NB4 (cell line): ENCODE data around the gene SAMHD1.

GRCh38 chr20:36848263-36848807 lies 15.0 kb downstream of the SOGA1 start:
- RRBS: no CpG with 5 or more reads among the region's 4 CpGs

- RRBS: no CpG with 5 or more reads among the region's 6 CpGs
Measured at GRCh38 chr20:36856670-36856972, 6.7 kb downstream of the SOGA1 start.

DNA sequence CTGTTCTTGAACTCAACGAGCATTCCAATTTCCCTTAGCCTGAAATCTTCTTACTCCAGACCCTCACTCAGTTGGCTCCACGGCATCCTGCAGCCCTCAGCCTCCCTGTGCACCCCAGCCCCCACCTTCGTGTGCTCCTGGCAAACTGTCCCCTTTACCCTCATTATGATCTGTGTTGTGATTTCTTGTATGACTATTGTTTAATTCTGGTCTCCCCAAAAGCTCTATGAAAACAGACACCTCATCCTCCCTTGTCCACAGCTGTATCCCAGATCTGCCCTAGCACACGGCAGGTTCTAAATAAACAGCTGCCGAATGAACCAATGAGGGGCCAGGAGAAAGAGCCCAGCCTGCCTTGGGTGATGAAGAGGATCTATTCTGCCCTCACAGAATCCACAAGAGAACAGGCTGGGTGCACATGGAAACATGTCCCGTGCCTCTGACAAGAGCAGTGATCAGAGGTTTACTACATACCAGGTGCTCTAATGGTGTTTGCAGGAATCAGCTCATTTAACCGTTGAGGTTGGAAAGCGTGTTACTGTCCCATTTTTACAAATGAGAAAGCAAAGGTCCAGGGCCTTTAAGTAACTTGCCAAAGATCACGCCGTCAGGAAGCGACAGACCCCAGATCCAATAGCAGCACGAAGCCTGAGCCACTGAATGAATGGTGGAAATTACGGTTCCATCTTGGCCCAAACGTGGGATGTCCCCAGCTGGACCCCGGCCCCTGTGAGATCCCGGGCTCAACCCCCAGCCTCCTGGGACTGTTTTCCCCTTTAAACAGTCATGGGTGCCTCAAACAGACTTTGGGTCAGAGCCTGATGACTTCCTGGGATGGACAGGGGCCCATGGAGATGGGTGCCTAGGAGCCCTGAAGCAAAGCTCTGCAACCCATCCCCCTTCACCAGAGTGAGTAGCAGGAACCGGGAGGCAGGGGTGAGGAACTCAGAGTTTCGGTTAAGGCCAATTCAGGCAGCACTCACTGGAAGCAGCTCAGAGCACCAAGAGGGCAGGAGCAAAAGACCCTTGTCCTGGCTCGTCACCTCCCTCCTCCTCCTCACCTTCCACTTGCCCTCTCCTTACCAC lies 2.8 kb downstream of the SOGA1 start:
- RRBS: no CpG with 5 or more reads among the region's 19 CpGs

DNA sequence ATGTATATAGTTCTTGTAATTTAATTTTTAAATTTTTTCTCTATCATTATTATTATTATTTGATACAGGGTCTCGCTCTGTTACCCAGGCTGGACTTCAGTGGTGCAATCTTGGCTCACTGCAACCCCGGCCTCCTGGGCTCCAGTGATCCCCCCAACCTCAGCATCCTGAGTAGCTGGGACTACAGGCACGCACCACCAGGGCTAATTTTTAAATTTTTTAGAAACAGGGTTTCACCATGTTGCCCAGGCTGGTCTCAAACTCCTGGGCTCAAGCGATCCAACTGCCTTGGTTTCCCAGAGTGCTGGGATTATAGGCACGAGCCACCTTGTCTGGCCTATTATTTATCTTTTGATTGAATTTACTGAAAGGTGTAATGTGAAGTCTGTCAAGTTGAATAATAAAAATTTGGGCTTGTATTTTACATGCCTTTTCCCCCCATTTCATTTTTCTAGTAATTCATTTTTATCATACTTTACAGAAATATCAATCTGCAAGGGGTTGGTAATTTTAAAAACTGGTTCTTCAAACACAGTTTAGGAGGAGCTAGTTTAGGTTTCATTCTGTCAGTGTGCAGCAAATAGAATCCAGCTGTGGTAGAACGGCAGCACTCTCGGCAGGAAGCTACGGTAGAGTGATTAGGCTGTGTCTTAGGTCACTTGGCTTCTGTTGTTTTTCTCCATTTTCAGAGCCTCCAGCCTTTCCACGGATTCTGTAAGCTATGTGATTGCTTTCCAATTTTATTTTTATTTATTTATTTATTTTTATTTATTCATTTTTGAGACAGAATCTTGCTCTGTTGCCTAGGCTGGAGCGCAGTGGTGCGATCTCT lies 32.5 kb downstream of the TLDC2 start:
- RRBS: no CpG with 5 or more reads among the region's 11 CpGs

GRCh38 chr20:36949890-36950523 lies 1.5 kb downstream of the SAMHD1 start:
- RRBS: no CpG with 5 or more reads among the region's 4 CpGs

- RRBS: 1% methylated on average over 35 of the region's 79 CpGs
Measured at GRCh38 chr20:36950980-36951987, at the start of gene SAMHD1. SAMHD1 (minus strand) TSS chr20:36951708.

GRCh38 chr20:37096575-37097199 lies 890 bp upstream of the RBL1 start:
- RRBS: no CpG with 5 or more reads among the region's 11 CpGs

- RRBS: no CpG with 5 or more reads among the region's 8 CpGs
Measured at GRCh38 chr20:37228270-37228737, 33.3 kb downstream of the GHRH start.

- RRBS: no CpG with 5 or more reads among the region's 6 CpGs
Measured at GRCh38 chr20:37228738-37229184, 32.9 kb downstream of the GHRH start.

DNA sequence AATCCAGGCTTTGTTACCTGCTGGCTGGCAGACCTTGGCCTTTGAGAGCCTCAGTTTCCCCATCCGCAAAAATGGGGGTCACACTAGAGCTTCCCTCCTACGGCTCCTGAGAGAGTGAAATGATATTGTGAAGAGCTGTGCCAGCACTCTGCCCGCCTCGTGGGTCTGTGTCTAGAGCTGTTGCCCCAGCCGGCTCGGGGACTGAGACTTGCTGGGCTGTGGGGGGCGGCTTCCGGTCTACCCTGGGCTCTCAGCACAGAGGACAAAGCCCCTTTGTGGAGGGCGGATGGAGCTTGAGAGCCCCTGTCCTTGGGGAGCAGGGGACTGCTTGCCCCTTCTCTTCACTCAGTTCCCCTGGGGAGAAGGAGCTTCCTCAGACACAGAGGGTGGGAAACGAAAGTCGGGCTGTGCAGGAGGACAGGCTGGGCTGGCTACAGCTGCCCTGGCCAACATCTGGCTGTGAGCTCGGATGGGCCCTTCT lies 11.0 kb downstream of the SRC start:
- RRBS: 8% methylated on average over 4 of the region's 12 CpGs

DNA sequence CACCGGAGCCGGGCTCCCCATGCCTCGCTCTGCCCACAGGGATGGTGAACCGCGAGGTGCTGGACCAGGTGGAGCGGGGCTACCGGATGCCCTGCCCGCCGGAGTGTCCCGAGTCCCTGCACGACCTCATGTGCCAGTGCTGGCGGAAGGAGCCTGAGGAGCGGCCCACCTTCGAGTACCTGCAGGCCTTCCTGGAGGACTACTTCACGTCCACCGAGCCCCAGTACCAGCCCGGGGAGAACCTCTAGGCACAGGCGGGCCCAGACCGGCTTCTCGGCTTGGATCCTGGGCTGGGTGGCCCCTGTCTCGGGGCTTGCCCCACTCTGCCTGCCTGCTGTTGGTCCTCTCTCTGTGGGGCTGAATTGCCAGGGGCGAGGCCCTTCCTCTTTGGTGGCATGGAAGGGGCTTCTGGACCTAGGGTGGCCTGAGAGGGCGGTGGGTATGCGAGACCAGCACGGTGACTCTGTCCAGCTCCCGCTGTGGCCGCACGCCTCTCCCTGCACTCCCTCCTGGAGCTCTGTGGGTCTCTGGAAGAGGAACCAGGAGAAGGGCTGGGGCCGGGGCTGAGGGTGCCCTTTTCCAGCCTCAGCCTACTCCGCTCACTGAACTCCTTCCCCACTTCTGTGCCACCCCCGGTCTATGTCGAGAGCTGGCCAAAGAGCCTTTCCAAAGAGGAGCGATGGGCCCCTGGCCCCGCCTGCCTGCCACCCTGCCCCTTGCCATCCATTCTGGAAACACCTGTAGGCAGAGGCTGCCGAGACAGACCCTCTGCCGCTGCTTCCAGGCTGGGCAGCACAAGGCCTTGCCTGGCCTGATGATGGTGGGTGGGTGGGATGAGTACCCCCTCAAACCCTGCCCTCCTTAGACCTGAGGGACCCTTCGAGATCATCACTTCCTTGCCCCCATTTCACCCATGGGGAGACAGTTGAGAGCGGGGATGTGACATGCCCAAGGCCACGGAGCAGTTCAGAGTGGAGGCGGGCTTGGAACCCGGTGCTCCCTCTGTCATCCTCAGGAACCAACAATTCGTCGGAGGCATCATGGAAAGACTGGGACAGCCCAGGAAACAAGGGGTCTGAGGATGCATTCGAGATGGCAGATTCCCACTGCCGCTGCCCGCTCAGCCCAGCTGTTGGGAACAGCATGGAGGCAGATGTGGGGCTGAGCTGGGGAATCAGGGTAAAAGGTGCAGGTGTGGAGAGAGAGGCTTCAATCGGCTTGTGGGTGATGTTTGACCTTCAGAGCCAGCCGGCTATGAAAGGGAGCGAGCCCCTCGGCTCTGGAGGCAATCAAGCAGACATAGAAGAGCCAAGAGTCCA lies 57.7 kb downstream of the SRC start:
- RRBS: 92% methylated on average over 8 of the region's 50 CpGs

DNA sequence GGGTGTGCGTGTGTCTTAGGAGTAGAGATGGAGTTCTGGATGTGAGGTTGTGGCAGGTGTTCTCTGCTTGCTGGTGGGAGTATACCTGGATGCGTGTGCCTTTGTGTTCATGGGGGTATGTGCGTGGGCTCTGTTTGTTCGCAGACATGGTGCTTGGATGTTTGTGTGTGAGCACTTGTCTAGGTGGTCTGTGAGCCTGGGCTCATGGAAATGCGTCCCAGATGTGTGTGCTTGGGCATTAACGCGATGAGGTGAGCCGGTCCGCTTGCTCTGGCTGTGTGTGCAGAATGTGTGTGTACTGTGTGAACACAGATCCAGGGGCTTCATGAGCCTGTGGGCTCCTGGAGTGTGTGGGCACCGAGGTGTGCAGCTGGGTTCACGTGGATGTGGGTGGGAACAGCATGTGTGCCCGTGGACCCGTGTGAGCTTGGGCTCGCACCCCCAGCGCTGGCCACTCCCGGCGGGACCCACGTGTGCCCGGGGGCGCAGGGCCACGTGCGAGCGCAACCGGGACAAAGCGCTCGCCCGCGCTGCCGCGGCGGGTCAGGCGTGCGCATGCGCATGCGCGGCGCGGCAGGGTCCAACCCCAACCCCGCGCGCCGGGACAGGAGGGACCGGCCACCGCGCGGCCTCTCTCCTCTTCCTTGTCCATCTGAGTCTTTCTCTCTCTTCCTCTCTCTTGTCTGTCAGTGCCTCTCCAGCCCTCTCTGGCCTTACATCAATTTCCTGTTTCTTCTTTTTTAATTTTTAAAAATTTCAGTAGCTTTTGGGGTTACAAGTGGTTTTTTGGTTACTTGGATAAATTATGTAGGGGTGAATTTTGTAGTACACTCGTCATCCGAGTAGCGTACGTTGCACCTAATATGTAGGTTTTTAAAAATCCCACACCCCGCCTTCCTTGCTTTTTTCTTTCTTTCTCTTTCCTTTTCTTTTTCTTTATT lies 60.5 kb downstream of the SRC start:
- RRBS: 2% methylated on average over 15 of the region's 51 CpGs

DNA sequence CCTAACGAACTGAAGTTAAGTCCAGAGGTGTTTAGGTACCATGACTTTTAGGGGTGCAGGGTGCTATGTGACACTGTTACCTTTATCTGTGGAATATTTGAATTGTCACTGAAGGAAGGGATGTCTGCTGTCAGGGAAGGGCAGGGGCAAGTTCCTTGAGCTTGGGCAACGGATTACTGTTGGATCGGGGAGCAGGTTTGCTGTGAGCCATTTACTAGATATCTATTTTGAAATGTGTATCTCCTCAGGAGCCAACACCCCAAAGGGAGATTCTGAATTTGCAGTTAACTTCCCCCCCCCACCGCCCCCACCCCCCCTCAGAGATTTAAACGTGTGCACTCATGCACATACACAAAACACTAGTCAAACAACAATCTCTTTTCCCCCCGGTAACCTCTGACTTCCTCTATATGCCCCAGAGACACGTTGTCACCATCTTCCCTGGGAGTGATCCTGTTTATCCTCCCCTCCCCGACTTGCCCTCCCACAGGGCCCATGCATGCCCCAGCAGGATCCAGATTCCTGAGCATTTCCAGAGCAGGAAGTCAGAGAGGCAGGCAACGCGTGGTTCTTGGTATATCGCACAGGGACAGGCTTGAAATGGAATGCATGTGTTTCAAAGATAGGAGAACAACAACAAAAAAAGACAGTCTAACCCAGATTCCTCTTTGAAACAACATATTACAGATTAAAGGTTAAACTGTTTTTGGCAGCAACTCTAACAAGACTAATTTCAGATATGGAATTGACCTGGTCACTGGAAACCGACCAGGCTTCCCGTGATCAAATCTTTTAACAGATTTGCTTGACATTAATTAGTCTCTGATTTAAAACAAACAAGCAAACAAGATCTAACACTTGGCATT lies 1.5 kb downstream of the BLCAP start:
- RRBS: no CpG with 5 or more reads among the region's 13 CpGs

- RRBS: no CpG with 5 or more reads among the region's 7 CpGs
Measured at GRCh38 chr20:37567549-37567890, 39.8 kb upstream of the BLCAP start.

DNA sequence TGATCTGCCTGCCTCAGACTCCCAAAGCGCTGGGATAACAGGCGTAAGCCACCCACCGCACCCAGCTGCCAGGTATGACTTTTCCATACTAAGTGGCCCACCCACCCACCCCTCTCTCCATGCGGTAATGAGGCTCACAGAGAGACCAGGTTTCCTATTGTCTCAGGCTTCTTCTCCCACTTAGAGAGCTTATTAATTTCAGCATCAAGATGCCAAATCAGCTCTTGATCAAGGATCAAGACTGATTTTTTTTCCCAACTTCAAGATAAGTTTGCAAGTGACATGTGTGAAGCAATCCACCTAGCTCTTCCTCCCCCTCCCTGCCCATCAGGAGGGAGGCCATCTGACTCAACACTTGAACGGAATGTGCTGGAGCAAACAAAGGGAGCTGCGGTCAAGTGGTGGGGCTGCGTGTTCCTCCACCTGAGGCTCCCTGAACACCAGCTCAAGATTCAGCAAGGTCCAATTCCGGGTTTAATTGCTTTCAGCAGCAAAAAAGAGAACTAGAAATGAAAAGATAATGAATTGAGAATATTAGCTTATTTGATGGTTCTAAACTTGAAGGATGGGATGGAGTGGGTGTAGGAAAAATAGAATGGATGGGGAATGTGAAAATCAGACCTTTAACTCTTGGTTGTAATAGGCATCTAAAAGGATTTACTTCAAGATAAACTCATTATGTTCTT lies 38.7 kb downstream of the TTI1 start:
- RRBS: no CpG with 5 or more reads among the region's 8 CpGs

DNA sequence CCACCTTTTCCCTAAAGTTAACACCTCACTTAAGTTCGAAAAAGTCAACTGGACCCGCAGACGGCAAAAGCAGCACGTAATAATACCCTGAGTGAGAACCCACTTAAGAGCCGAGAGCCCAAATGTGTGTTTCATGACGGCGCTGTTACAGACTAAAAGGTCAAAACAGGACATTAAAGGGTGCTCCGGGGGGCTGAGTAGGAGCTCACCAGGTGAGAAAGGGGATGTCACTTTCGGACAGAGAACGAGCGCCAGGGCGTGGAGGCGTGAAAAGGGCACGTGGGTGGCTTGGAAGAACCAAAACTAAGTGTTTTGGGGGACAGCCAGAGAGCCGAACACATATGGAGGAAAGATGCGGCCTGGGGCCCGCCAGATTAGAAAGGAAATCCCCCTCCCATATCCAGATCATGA lies 345 bp downstream of the TTI1 start:
- RRBS: no CpG with 5 or more reads among the region's 17 CpGs

DNA sequence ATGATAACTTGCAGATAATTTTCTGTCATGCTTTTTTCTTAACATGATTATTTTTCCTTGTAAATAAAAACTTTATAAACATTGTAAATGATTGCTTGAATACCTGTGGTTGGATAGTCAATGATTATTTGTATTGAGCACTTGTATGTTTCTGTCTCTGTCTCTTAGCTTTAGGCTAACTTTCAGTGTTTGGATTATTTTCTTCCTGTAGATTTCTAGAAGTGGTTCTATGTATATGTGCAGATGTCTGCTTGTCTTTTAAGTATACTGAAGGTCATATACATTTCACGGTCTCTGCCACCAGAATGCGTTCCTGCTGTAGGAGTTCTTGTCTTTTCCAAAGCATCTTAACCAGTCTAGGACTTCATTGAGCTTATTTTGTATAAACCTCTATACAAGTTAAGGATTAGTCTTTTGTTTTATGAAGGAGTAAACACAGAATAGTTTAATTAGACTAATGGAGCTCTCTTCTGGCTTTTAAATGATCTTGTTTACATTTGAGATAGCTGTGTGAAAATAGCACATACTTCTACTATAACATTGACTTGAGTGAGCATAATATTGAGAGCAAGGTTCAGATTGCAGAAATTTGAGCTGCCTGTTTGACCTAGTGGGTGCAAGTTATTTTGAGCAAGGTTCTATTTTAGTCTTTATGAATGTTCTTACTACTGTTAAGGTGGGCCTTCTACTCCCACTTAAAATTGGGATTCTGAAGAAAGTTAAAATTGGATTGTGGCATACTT lies 41.5 kb downstream of the RPRD1B start:
- RRBS: no CpG with 5 or more reads among the region's 2 CpGs

- RRBS: no CpG with 5 or more reads among the region's 10 CpGs
Measured at GRCh38 chr20:38086409-38086998, 53.0 kb downstream of the RPRD1B start.

- RRBS: no CpG with 5 or more reads among the region's 12 CpGs
Measured at GRCh38 chr20:38132067-38132644, 32.9 kb downstream of the TGM2 start.

DNA sequence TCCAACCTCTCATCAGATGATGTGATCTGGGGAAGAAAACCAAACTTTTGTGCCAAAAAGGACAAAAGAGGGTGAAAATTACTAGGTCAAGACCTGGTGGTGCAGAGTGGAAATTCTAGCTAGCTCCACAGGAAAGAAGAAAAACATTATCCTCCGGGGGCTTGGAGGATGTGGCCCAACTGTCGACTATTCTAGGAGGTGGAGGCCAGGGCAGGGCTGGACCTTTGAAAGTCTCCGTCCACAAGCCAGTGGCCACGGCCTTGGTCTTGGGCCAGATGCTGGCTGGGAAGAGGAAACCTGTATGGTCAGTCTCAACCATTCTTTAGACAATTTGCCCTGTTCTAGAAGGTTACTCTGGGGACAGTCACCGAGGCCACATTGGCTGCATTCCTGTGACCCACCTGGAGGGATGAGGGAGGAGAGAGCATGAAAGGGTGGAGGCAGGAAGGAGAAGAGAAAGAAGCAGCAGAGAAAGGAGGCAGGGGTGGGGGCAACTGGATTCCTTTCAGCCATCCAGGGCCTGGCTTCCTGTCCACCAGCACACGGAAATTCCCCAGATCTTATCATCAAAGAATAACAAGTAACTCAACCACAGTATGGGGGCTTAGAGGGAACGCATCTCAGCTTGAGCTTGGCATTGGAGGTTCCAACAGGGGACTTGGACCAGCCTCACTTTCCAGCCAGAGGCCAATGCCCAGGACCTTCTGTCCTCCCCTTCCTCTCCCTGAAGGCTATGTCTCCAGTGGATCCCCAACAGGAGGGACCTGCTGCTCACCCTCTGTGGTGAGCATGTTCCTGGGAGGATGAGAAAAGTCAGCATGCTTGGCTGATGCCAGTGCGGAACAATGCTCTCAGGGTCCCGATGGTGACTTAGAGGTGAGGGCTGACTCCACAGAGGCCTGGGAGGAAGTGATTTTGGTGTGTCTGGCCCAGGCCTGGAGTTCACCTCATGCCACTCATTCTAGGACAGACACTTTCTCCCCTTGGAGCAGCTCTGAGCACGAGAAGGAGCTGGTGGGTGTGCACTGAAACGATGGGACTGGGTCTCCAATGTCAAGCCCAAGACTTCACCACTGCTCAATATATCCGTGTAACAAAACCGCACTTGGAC lies 30.4 kb downstream of the TGM2 start:
- RRBS: no CpG with 5 or more reads among the region's 13 CpGs